ENCODE measurements around the genes LRRC39 and DPH5.

DNA sequence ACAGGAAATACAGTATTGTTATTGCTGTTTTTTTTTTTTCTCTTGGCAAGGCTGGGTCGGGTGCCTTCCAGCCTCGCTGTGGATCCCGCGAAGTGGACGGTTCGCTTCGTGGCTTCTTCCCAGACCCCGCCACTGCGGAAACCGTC, 388 bp upstream of the SNX7 start:
- PRO-cap, result unidirectional peak, plus-strand start at position 70 of the sequence

GRCh38 chr1:98661406-98661525, 255 bp upstream of the SNX7 start:
- PRO-cap, result no peak

- PRO-cap, result no peak
Measured at GRCh38 chr1:98698321-98698936, 36.9 kb downstream of the SNX7 start.

DNA sequence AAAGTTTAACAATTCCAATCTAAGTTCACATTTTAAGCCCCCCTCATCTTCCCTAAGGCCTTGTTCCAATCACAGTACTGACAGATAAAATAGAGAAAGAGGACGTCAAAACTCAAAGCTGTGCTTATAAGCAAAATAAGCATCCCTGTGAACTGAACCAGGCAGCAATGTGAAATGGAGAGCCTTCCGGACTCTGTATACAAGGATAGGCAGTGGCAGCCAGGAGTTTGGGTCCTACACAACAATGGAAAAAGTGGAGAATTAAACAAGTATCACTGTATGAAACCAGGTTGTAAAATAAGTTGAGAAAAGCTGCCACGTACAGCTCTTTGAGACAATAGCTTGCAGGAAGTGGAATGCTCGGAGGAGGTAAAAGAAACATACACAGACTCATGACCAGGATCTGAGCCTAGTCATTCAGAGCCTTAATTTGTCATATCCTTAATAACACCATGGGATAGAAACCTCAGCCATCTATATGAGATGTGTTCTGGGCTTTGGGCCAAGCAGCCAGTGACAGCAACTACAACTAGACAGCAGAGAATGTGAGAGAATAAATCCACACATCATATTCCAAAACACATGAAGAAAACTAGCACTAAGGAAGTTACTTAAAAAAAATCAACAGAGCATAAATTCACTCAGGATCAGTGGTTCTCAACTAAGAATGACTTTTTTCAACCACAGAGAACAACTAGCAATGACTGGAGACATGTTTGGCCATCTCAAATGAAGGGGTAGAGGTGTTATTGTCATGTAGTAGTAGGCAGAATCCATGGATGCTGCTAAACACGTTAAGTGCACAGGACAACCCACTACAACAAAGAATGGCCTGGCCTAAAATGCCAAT, 55.1 kb upstream of the PALMD start:
- PRO-cap, result no peak

- PRO-cap, result unidirectional peak, plus-strand start at chr1:99809010
Measured at GRCh38 chr1:99808470-99809197, 41.5 kb upstream of the AGL start.

GRCh38 chr1:100178136-100178456, at the start of gene LRRC39:
Gene LRRC39 (minus strand): TSS chr1:100178256.
- PRO-cap, result no peak

DNA sequence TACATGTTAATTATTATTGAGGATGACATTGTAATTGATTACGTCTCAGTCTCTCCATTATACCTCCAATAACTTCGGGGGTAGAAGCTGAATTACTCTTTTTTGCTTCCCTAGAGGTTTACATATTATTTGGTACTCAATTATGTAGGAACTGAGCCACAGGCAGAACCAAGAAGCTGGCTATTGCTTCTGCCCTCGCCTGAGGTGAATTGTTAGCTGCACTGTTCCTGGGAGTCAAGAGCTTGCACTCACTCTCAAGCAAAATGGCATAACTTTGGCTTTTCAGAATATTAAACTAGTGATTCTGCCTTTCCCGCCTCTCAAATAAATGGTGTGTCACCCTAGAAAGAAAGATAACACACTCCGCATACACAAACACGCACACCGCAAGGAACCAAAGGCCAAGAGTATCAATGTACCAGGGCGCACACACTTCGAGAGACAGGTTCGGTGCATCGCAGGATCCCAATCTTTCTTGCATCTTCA, 577 bp upstream of the RTCA start:
- PRO-cap, result no peak

DNA sequence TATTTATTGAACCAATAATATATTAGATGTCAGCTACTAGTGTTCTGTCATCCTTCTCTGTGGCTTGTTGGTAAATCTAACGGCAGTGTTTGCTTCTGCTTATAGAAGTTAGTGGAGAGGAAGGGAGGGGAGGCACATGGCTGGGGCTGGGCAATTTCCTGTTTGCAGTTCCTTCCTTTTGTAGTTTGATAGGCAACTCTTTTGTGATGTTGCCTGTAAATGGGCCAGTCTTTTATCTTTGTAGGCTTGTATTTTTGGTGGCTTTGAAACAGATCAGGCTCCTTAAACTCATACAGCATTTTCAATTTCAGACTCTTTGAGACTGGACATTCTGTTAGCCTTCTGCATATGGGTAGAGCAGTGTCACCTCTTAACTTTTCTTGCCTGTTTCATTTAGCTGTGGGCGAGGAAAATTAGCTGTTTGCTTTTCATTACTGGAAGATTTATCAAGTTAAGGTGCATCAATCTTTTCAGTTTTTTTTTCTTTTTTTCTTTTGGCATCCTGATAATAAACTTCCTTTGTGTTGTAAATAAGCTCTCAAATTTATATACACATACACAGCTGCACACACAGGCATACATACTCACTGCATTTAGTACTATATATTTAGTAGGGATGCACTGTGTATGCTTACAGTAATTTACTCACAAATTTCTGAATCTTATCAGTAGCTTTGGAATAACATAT, 48.2 kb downstream of the CDC14A start:
- PRO-cap, result no peak

- PRO-cap, result no peak
Measured at GRCh38 chr1:100494349-100495399, 43.3 kb upstream of the GPR88 start.

- PRO-cap, result no peak
Measured at GRCh38 chr1:100682307-100682662, 37.3 kb upstream of the VCAM1 start.

DNA sequence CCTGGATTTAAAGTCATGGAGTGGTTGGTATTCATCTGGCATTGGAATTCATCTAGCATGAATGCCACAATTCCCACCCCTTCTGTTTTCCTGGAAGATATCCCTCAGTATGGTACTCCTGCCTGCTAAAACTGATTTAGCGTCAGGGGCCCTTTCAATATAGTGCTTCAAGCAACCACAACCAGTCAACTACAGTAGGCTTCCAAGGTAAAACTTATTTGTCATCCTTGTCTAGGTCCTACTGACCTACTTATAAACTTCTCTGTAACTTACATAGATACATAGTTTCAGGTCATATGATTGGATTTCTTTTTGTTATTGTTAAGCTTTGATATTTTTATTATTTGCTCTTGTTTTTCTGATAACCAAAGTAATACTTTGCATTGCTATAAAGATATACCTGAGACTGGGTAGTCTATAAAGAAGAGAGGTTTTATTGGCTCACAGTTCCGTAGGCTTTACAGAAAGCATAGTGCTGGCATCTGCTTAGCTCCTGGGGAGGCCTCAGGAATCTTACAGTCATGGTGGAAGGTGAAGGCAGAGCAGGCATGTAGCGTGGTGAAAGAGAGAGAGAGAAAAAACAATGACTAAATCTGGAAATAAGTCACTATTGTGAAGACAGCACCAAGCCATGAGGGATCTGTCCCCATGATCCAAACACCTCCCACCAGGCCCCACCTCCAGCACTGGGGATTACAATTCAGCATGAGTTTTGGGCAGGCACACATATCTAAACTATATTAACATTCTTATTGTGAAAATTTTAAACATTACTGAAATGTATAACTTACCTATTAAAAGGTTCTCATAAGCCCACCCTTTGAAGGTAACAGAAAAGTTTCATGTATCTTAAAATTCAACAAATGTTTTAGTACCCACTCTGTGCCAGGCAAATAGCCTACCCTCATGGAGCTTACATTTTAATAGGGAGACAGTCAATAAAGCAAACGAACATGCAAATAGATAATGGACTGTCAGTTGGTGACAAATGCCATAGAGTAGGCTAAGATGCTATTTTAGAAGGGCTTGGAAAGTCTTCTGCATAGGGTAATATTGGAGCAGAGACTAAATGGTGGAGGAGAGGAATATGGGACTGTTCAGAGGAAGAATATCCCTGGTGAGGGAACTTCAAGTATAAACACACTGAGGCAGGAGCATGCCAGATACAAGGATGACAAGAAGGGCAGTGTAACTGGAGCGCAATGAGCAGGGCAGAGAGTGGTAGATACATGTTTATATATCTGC, 30.4 kb downstream of the SLC30A7 start:
- PRO-cap, result no peak

GRCh38 chr1:100949164-100950072, 53.5 kb downstream of the SLC30A7 start:
- PRO-cap, result no peak

DNA sequence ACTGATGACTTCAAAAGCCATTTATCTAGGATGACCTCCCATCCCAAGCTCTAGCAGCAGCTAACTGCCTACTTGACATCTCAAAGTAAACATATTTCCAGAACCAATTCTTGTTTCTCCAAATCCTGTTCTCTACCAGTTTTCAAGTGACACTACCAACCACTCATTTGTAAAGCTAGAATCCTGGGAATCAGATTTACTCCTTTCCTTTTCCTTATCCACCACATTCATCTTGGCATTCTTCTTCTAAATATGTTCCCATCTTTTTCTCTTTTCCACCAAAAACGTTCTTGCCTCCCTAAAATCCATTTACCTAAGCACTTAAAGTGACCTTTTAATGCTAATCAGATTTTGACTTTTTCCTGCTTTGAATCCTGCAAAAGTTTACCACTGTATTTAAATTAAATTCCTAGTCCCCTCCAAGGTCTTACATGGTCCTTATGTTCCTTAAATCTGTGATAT, 5.0 kb downstream of the DPH5 start:
- PRO-cap, result no peak

GRCh38 chr1:101025648-101026732, at the start of gene DPH5:
Gene DPH5 (minus strand): TSS chr1:101025784.
- PRO-cap, result bidirectional peak, plus-strand start at chr1:101025907, minus-strand start at chr1:101025793

- PRO-cap, result no peak
Measured at GRCh38 chr1:101101566-101101765, 75.9 kb upstream of the DPH5 start.

- PRO-cap, result no peak
Measured at GRCh38 chr1:101193549-101194112, 43.2 kb upstream of the S1PR1 start.

DNA sequence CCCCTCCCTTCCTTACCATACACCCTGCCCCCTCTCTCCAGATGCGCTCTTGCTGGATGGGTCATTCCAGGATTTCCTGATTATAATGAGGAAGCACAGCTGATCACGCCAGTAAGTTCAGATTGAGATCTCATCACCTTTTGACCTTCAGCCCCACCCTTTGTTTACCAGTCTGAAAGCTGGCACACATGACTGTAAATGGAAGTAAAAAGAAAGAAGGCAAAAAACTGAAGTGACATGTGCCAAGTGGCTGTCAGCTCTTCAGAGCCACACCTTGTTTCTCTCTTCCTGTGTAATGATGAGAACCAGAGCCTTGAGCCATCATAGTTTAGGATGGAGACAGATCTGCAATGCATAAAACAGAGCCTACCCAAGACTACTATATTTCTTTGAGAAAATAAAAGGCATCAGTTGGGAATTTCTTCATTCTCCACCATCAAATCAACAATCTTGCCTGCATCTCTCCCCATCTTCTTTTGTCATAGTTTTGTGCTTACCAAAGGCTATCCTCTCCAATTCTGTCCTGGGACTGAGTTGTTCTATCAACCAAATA, 28.0 kb downstream of the S1PR1 start:
- PRO-cap, result no peak

DNA sequence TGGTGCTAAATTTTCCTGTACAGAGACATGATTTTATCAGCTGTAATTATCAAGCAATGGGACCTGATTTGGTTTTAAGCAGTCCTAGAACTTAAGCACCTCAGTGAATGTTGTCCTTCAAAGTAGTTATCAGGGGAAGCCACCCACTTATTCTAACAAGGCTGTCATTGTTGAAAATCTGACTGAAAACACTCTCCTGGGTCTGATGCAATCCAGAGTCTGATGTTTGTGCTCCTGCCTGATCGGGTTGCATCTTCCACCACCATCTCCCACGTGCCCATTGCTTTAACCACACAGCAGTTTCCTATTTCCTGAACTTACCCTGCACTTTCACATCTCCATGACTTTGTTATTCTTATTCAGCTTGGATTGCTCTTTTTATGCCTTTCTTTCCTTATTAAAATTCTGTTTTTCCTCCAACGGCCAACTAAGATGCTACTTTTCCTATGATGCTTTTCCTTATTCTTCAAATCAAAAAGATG, 54.9 kb downstream of the S1PR1 start:
- PRO-cap, result no peak

- PRO-cap, result no peak
Measured at GRCh38 chr1:103988742-103989171, 239.1 kb downstream of the AMY1C start.

- PRO-cap, result no peak
Measured at GRCh38 chr1:104072904-104073126, 323.1 kb downstream of the AMY1C start.